Mammary microvascular endothelial cell (primary cell): ENCODE measurements around the gene SLC15A1.

DNA sequence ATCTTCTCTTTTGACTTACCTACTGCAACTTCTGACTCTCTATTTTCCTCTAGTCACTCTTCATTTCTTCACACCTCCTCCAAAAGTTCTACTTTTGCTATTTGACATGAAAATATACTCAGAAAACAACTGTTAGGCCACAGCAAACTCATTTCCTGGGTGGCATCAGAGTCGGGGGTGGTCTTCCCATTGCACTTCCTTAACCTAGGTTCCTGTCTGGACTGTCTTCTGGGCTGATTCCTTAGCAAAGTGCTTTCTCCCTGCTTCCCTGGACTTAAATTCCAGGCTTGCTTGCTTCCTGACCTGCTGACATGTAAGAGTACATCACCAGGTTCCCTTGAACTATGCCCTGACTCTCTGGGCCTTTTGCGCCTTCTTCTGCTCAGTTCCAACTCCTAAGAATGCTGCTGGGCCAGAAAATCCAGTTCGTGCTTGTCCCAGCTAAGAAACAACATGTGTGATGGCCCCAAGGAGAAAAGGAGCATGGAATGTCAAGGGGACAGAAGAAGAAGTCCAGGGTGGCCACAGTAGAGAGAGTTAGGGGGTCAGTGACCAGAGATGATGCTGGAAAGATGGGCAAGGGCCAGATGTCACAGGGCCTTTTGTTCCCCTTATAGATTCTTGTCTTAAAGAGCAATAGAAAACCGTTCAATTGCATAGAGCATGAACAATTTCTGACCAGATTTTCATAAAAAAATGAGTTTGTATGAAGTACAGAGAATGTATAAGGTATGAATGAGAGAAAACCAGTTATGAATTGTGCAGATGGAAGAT is 42.6 kb upstream of the MBNL2 start:
- RAMPAGE, long total RNA = no peak

GRCh38 chr13:97245138-97245387 is 22.9 kb downstream of the MBNL2 start:
- RAMPAGE, long total RNA = no peak

DNA sequence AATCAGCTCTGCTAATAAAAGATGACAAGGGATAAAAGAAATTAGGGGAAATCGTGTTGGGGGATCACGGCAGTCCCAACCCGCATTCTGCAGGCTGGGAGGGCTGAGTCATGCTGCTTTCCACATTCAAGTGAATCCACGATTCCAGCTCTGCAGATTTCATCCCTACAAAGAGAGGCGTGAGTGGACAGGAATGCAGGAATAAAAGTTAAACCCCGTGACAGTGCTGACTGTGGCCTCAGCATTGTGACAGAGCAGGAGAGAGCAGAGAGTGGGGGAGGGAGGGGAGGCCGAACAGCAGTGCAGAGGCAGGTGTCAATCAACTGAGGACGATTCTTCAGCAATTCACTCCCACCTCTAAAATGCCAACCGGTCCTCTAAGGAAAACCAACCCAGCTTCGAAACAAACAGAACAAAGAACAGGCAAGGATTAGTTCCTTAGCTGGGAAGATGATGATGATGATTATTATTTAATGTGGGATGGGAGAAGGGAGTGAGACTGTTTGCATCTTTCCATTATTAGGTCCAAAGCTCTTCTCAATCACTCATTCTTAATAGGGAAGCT is 66.4 kb upstream of the RAP2A start:
- RAMPAGE, long total RNA = no peak

- RAMPAGE, long total RNA = no peak
These were observed 19.6 kb upstream of the RAP2A start for GRCh38 chr13:97414332-97414741.

DNA sequence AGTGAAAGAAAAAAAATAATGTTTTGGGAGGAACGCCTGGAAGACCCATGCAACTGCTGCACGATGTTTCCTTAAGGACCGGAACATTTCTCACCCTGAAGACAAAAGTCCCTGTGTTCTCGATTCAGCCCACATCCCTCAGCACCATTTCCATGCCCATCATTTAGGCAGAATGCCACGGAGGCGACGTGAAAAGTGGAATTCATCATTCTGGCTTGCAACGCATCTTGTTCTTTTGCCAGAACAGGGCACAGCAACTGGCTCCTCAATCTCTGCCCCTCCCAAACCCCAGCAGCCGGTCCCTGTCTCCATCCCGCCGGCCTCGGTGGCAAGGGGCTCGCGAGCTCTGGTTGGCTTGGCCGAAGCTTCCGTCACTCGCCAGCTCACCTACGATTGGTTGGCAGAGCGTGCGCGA is 1.3 kb upstream of the RAP2A start:
- RAMPAGE, long total RNA = no peak

GRCh38 chr13:97875152-97875652 is 78.3 kb upstream of the IPO5 start:
- RAMPAGE, long total RNA = no peak

DNA sequence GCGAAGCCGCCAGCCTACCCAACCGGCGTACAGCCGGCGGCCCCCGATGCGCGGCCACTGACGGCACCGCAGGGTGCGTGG is 22.7 kb downstream of the IPO5 start:
- RAMPAGE, long total RNA = no peak

DNA sequence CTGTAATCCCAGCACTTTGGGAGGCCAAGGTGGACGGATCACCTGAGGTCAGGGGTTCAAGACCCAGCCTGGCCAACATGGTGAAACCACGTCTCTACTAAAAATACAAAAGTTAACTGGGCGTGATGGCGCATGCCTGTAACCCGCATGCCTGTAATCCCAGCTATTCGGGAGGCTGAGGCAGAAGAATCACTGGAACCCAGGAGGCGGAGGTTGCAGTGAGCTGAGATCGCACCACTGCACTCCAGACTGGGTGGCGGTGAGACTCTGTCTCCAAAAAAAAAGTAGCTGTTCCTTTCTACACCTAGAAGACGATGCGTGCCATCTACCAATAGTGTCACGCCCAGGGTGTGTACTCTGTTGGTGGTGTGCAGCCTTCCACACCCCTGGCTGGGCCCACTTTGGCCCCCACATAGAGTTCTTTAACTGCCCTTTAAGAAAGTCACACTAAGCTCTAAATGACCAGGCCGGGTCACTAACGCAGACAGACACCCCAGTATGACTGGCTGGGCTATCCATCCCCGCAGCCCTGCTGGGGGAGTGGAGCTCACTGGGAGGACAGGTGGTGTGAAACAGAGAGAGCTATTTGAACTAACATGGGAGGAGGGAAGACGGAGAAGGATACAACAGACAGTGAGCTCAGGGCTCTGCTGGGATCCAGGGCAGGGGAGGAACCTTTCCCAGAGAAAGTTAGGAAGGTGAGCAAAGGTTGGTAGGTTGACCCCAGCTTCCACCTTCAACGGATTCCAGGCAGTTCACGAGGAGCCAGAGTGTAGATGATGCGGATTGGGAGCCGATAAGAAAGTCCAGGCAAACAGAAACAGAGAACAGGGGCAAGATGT is 70.1 kb upstream of the RNF113B start:
- RAMPAGE, long total RNA = no peak

GRCh38 chr13:98389335-98389878 is 187.5 kb downstream of the STK24 start:
- RAMPAGE, long total RNA = no peak

DNA sequence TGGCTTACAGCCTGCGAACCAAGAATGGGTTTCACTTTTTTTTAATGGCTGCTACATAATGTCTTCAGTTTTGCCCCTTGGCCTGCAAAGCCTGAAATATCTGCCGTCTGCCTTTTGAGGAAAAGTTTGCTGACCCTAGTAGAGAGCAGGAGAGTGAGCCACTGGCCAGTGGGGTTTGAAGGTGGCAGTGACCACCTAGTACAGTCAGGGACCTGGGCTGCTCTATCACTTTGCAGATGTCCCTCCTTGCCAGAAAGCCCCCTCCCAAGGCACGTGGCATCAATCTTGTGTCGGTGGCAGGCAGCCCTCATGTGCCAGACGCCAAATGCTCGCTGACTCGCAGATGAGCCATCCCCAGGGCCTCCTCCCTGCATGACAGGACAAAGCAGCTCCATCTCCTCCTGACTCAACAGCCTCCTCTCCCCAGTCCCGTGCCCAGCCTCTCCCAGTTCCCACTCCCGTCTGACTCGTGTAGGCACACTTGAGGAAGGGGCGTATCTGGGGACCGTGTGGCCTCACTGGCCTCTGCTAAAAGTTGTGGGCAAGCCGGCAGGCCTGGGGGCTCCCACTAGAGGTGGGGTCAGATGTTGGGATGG is 133.7 kb downstream of the STK24 start:
- RAMPAGE, long total RNA = no peak

DNA sequence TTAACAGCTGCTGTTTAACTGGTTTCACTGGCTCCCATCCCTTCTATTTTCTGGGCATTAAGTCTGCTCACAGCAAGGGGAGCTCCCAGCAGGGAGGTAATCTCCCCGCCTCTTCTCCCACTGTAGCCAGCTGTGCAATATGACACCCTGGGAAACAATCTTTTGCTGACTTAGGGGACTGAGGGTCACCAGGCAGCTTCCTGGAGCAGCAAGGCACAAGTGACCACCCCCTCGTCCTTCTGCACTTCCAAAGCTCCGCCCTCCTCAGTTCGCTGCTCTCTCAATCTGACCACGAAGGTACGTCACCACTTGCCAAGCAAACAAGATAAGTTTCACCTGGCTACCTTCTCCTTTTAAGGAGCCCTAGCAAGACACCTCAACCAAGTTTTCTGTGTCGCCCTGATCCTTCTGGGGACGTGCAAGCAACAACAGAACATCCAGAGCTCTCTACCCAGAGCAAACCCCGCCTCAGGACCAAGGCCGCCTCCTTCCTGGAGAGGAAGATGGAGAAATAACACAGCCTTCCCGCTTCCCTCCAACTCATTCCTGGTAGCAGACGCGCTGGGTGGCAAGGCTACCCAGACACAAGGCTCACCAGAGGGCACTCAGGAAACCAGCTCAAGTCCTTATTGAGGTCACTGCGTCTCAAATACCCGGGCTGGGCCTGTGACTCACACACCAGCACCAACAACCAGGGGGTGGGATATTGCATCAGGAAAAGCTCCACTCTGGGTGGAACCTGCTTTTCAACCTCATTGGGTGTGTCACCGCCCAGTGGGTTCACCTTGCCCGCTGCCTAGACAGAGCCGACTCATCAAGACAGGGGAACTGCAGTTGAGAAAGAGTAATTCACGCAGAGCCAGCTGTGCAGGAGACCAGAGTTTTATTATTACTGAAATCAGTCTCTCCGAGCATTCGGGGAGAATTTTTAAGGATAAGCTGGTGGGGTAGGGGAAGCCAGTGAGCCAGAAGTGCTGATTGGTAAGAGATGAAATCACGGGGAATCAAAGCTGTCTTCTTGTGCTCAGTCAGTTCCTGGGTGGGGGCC is 92.2 kb downstream of the STK24 start:
- RAMPAGE, long total RNA = no peak

- RAMPAGE, long total RNA = no peak
These were observed 70.0 kb downstream of the STK24 start for GRCh38 chr13:98506945-98507335.

- RAMPAGE, long total RNA = no peak
These were observed 50.8 kb downstream of the STK24 start for GRCh38 chr13:98525830-98526883.

- RAMPAGE, long total RNA = no peak
These were observed 657 bp upstream of the STK24 start for GRCh38 chr13:98577179-98578349.

- RAMPAGE, long total RNA = no peak
These were observed at the start of gene SLC15A1 for GRCh38 chr13:98752522-98753144. SLC15A1 (minus strand) TSS chr13:98752672.

DNA sequence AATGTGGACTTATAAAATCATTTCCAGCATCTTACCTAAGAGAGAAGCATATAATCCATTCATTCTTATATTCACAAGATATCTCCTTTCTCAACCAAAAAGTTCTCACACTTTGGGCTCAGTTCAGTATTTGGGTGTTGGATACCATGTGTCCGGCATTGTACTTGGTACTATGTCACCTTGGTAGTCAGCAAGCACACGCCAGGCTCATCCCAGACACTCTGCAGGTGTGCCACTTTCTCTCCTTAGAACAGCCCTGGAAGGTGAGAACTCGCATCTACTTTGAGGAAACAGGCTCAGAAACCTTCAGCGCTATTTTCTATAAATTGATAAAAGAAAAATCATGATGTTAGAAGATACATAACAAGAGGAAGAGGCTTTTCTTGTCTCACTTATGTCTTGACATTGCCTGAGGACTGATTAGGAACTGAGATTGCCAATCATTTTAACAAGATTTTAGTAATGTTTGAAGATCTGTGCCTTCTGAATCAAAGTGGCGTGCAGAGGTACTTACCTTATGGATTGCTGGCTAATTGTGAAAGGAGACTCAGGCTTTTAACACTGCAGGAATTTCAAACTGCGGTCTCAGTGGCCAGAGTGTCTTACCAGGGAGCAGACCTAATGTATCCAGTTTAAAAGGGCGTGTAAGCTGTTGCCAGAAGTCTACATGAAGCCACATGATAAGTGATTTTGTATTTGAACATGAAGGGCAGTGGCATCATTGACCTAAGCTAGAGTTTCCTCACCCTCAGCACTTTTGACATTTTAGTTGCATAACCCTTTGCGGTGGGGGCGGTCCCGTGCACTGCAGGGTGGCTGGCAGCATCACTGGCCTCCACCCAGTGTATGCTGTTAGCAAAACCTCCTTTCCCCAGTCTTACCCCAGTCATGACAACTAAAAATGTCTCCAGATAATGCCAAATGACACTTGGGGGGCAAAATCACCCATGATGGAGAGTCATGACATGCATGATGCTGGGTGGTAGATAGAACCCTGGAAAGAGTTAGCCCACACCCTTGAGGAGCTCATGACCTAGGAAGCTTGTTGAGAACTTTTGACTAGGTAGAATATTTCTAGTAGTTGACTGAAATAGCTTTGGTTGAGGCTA is 23.5 kb upstream of the GPR18 start:
- RAMPAGE, long total RNA = no peak

DNA sequence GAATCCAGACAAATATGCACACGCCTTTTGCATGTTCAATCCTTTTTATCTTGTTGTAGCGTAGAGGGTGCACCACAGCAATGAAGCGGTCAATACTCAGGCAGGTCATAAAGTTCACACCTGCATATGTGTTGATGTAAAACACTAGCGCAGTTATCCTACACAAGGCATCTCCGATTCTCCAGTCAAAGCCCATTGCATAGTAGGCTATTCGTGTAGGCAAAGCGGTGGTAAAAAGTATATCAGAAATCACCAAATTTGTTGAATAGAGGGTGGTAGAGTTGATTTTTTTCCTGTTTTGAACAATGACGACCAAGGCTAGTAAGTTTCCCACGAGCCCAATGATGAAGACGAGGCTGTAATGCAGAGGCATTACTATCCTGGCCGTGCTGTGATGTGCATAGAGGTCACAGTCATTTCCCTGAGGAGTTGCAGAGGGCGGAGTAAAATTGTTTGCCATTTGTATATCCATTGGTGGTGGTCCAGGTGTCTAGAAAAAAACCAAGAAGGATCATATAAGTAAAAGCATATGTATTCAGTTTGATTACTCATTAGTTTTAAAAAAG is 11.4 kb downstream of the GPR183 start:
- RAMPAGE, long total RNA = no peak

DNA sequence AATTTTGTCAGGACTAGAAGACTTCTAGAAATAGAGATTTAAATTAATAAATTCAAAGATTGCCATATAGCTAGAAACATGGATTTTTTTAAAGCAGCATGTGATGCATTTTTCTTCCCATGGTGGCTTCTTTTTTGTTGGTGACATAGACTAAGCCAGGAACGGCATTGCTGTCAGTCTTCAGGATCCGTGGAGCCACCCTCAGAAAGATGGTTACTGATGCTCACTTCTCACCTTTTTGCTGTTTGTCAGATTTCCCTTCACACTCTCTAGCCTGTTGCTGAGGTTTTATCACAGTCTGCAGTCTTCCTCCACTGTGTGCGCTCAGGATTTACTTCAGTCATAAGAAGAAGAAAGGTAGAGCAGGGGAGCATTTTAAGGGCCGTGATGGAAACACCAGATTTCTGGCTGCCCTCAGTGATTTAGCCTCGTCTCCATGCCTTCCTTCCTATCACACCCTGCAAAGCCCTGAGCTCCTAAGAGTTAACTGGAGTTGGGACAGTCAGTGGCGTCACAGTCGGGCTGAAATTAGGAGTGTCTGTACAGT is 59.8 kb upstream of the GPR183 start:
- RAMPAGE, long total RNA = no peak

DNA sequence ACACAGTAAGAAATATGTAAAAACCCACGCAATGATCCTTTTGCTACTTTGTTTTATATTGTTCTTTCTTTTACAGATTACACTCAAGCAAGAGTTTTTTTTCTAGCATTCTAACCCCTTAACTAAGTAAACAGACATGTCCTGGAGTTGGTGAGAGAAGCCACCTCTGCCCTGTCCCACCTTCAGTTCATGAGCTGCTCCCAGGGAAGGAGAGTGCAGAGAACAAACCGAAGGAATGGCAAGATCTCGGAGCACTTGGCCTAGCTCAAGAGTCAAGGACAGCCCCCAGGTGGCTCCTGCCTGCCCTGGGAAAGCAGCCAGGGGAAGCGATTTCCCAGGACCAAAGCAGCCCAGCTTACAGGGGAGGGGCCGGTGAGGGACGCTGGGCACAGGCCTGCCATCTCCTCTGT is 87.7 kb upstream of the TM9SF2 start:
- RAMPAGE, long total RNA = no peak

GRCh38 chr13:99415762-99416424 is 85.4 kb upstream of the TM9SF2 start:
- RAMPAGE, long total RNA = no peak